Mesenchymal stem cell of the bone marrow (primary cell): ENCODE measurements around a stretch of chr1.

DNA sequence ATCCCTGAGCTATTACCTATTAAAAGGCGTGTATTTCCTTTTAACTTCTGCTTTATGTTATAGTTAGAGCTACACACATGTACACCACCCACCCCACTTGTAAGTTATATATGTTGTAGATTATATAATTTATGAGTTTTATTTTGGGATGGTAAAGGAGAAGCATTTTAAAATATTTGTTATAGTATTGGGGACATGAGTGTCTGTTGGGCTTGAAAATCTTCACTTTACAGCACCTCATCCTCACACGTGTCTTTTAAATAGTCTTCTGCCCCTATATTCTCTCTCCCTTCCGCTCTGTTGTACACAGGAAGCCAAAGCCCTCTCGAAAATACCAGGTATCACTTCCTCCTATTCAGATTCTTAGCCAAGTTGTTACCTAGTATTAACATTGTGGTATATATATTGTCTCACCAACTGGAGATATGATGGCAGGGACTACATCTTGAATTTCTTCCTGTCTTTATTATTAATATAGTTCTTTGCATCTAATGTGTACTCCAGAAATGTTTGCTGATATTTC, 25.4 kb downstream of the LAMC1 start:
- CAGE, long polyA plus RNA, result no peak

DNA sequence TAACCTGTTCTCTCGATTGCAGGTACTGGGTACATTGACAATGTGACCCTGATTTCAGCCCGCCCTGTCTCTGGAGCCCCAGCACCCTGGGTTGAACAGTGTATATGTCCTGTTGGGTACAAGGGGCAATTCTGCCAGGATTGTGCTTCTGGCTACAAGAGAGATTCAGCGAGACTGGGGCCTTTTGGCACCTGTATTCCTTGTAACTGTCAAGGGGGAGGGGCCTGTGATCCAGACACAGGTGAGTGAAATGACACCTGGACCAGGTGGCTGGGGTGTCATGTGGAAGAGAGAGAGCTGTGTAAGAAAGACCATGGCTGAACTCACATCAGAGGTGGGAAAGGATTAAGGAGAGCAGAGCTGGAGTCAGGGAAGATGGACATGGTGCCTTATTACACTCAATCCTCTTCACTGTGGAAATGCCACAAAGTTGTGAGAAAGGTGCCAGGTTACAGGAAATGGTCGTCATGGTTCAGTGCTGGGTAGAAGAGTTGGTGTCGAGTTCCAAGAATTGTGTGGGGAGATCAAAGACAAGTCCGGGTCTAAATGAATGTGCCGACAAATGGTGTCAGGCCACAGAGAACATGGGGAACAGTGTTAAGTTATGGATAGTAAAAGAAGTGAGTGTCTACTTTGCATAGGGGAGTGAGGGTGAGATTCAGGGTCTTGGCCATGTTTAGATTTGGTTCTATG, 40.8 kb downstream of the LAMC2 start:
- CAGE, long polyA plus RNA, result no peak

- CAGE, long polyA plus RNA, result no peak
Measured at GRCh38 chr1:183289000-183289569, 103.0 kb downstream of the LAMC2 start.

GRCh38 chr1:183469994-183470764, 2.1 kb upstream of the SMG7 start:
- CAGE, long polyA plus RNA, result no peak

GRCh38 chr1:183489677-183490409, 17.5 kb downstream of the SMG7 start:
- CAGE, long polyA plus RNA, result no peak

GRCh38 chr1:183511364-183511987, 39.2 kb downstream of the SMG7 start:
- CAGE, long polyA plus RNA, result no peak

DNA sequence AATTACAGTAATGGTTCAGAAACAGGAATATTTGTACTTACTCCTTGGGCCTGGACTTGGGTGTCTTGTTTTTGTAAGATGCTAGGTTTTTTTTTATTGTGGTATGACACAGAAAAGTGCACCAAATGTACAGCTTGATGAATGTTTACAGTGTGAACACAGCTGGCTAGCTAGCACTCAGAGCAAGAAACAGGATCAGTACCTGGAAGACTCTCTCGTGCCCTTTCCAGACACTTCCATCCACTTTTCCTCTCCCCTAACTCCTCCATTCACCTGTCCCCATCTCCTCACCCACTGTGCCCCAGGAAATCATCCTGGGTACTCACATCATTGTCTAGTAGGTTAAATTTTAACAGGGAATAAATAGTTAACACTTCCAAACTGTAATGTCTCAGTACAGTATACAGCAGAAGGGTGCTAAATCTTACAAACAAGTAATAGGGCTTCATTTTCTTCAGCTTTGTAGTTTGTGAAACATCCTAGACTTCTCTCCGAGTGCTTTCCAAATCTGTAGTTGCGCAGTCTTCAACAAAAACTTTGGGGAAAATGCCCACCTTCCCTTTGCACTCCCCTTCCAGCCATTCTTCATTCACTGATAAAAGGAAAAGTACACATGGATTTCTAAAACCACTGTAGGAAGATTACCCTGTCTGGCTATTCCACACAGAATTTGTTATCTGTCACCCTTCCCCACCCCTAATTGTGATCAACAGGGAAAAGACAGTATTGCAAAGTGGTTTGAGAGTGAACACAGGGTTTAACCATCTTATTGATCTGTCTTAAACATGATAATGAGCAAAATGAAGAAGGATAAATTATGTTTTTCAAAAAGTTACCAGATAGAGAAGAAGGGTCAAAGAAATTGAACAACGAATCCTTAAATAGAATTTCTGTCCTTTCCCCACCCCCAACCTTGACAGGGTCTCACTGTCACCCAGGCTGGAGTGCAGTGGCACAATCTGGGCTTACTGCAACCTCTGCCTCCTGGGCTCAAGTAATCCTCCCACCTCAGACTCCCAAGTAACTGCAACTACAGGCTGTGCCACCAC, 34.3 kb downstream of the NCF2 start:
- CAGE, long polyA plus RNA, result no peak

DNA sequence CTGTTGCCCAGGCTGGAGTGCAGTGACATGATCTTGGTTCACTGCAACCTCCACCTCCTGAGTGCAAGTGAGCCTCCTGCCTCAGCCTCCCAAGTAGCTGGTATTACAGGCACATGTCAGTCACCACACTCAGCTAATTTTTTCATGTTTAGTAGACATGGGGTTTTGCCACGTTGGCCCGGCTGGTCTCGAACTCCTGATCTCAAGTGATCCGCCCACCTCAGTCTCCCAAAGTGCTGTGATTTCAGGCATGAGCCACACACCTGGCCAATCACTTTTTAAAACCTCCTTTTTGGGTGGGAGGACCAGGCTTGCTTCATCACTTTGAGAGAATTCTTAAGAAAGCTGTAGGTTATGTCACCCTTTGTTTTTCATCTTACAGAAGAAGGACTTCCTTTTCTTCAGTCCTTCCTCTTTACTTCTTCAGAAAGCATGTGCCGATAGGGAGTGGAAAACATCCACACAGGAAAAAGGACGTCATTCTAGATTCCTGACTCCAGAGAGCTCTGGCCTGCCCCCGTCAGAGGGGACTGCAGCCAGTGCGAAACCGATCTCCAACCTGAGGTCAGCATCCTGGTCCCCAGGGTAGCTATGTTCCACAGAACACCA, 22.0 kb downstream of the NCF2 start:
- CAGE, long polyA plus RNA, result no peak

- CAGE, long polyA plus RNA, result no peak
Measured at GRCh38 chr1:183699443-183700127, 46.5 kb upstream of the APOBEC4 start.

GRCh38 chr1:183821574-183822075, 16.7 kb downstream of the RGL1 start:
- CAGE, long polyA plus RNA, result no peak

- CAGE, long polyA plus RNA, result no peak
Measured at GRCh38 chr1:183956703-183957023, 80.9 kb downstream of the COLGALT2 start.

- CAGE, long polyA plus RNA, result no peak
Measured at GRCh38 chr1:184056866-184057810, 5.6 kb downstream of the TSEN15 start.

DNA sequence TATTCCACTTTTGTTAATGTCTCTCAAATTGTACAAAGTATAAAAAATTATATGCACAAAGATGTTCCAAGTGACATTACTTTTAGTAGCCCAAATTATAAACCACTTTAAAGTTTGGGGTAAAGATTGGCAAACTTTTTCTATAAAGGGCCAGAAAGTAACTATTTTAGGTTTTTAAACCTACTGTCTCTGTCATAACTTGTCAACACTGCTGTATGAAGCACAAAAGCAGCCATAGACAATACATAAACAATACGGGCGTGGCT, 22.0 kb downstream of the TSEN15 start:
- CAGE, long polyA plus RNA, result no peak

DNA sequence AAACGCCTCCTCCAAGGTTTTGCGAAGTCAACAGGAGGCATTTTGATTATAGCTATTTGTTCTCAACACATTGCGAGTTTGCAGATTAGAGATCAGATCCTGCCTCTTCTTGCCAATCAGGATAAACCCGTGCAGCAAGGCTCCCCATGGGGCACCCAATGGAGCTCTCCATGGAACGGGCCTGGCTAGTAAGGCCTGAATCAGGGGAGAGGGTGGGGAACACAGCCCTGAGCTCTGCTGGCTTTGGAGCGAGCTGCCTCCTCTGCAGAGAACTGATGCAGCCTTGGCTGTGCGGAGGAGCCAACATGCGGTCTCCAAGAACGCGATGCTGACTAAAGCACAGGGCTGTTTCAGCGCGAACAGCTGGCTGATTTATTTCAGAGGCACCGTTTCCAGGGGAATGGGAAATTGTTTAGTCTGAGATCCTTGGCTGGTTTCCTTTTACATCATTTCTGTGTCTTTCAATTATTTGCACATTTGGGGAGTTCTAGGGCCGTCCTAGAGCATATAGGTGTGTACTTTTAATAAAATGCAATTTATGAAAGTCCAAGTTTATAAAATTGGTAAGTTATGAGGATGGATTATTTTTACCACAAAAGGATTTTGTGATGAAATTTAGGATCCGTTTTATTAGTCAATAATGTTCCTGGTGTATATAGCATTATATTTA, 139.7 kb downstream of the TSEN15 start:
- CAGE, long polyA plus RNA, result no peak

DNA sequence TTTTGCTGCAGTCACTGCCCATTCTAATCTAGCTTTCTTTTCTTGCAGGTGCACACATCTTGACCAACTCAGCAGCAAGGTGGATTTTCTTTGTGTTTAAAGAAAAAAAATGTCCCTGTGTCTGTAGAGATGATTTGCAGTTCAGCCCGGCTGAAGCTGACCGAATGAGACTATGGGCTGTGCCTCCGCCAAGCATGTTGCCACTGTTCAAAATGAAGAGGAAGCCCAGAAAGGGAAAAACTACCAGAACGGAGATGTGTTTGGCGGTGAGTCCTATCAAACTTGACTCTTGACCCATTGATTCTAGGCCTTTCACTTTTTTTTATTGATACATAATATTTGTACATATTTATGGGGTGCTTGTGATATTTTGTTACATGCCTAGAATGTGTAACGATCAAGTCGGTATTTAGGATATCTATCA, 90.5 kb downstream of the C1orf21 start:
- CAGE, long polyA plus RNA, result no peak

DNA sequence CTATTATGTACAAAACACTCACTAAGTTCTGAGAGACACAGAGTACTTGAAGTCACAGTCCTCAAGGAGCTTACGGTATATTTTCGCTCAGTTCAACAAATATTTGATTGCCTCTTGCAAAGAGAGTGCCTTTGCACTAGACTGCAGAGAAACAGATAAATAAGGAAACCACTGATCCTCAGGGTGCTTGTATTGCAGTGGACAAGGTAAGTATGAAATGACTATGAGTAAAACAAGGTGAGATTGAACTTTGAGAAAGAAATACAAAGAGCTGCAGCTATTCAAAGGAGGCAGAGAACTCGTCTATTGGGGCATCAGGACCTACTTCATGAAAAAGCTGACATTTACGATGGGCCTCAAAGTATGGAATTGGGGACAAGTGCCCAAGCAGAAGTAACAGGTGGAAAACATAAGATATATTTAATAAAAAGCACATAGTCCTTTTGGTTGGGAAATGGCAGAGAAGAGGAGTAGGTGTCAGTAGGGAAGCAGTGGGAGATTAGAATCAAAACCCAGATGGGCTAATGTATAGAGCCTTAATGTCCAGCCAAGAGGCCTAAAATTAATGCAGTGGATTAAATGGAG, 123.4 kb downstream of the C1orf21 start:
- CAGE, long polyA plus RNA, result no peak

DNA sequence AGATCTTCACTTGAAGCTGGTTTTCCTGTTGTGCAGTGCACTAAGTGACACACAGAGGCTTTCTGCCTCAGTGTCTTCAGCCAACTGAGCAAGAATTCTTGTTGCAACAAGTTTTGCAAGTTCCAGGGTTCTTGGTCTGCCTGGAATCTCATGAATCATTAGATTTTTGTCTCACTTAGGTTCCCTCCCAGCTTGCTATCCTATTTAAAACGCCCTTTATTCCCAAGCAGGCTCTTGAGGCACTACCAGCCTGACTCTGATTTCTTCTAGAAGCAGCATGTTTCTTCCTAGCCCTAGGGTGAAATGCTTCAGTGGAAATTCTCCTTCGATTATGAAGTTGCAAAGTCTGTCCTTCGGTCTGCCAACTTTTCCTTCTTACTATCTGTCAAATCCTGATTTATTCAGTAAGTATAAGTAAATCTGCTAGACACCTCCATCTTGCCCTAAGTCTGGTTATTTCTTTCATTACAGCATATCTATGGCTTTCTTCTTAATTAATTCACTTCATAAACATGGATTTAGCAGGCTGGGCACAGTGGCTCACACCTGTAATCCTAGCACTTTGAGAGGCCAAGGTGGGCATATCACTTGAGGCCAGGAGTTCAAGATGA, 158.9 kb downstream of the C1orf21 start:
- CAGE, long polyA plus RNA, result no peak

DNA sequence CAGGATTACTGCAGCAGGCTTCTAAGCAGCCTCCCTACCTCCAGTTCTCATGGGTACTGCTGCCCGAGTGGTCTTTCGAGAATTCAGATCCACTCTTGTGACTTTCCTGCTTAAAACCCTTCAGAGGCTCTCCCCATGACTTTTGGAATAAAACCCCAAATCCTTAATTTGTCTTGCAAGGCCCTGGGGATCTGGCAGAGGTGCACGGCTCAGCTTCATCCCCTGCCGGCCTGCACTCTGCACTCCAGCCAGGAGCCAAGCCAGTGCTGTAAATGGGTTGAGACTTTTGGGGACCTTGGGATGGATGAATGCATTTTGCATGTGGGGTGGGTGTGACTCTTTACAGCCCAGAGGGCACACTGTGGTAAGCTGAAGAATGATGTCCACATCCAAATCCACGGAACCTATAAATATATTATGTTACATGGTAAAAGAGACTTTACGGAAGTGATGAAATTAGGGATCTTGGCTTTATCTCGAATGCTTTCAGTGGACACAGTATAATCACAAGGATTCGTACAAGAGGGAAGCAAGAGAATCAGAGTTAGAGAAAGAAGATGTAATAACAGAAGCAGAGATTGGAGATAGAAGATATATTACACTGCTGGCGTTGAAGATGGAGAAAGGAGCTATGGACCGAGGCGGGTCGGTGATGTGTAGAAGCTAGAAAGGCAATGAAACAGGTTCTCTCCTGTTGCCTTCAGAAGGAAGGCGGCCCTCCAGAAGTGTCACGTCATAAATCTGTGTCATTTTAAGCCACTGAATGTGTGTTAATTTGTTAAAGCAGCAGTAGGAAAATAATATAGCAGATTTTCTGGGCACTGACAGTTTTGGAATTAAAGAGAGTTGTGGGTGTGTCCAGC, 177.7 kb downstream of the EDEM3 start:
- CAGE, long polyA plus RNA, result no peak

GRCh38 chr1:184621991-184623118, 132.3 kb downstream of the EDEM3 start:
- CAGE, long polyA plus RNA, result no peak

DNA sequence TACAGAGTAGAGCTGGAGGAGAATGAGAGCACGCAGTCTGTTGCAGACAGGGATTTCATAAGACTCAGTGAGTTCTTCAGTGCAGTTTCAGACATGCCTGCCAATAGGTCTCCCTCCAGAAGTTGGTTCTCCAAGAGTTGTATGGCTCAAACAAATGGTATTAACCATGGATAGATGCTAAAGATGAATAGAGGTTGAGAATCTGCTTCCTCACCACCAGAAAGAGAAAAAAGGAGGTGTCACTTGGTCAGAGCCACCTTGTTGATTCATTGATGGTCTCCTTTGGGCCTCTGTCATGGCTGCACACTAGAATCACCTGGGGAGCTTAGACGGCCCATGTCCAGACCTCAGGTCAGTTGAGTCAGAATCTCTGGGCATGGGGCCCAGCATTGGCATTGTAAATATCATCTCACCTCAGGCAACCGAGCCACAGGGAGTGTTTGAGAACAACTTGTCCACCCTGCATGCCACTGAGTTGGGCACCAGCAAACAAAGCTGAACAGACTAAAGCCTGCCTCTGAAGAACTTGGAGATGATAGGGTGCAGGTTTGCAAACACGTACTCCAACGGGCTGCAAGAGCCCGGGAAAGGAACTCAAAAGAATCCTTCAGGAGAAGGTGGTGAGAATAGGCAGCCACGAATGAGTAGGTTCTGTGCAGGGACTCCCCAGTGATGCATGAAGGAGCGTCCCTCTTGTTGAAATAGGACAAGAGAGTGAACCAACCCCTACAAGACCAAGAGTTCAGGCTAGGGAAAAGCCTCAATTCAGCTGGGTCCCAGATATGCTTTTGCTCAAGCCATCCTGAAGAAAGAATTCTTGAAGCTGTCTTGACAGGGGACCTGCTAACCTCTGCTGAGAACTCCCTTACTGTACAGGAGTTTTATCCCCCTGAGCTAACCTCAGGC, 121.8 kb downstream of the EDEM3 start:
- CAGE, long polyA plus RNA, result no peak